Gallbladder (tissue), 1 donor: ENCODE data around the genes NDUFA12, SNRPF and AMDHD1.

GRCh38 chr12:94818015-94818495 lies 167.7 kb upstream of the TMCC3 start:
- PRO-cap: no peak

GRCh38 chr12:95003594-95004162 lies at the start of gene NDUFA12:
NDUFA12 (minus strand) TSS chr12:95003697.
- PRO-cap: bidirectional peak, plus-strand start at chr12:95003796, minus-strand start at chr12:95003710

GRCh38 chr12:95169371-95169798 lies 47.9 kb downstream of the FGD6 start:
- PRO-cap: unidirectional peak, minus-strand start at chr12:95169538

GRCh38 chr12:95230084-95230918 lies 12.7 kb downstream of the VEZT start:
- PRO-cap: no peak

DNA sequence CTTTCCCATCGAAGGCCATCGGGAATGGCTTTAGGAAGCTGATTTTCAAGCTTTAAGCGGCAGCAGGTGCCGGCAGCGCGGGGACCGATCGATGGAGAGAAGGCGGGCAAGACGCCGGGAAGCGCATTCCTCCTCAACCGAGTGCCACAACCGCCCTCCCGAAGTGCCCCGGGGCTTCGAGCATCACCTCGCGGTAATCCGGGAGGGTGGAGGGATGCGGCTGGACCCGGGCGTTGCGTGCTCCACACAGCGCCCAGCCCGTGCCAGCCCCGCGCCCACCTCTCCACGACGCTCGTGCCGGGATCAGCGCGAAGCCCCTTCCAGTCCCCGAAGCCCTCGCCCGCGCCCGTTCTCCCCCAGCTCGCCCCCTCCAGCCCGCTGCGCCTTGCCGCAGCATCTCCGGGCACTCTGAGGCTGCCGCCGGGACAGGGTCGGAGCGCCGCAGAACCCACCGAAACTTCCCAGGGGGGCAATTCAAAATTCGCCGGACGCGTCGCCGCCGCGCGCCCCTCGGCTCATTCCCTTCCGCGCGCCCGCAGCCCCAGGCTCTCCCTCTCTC lies 3.1 kb downstream of the USP44 start:
- PRO-cap: unidirectional peak, plus-strand start at position 83 of the sequence; bidirectional peak, plus-strand start at position 196 of the sequence, minus-strand start at position 165 of the sequence

DNA sequence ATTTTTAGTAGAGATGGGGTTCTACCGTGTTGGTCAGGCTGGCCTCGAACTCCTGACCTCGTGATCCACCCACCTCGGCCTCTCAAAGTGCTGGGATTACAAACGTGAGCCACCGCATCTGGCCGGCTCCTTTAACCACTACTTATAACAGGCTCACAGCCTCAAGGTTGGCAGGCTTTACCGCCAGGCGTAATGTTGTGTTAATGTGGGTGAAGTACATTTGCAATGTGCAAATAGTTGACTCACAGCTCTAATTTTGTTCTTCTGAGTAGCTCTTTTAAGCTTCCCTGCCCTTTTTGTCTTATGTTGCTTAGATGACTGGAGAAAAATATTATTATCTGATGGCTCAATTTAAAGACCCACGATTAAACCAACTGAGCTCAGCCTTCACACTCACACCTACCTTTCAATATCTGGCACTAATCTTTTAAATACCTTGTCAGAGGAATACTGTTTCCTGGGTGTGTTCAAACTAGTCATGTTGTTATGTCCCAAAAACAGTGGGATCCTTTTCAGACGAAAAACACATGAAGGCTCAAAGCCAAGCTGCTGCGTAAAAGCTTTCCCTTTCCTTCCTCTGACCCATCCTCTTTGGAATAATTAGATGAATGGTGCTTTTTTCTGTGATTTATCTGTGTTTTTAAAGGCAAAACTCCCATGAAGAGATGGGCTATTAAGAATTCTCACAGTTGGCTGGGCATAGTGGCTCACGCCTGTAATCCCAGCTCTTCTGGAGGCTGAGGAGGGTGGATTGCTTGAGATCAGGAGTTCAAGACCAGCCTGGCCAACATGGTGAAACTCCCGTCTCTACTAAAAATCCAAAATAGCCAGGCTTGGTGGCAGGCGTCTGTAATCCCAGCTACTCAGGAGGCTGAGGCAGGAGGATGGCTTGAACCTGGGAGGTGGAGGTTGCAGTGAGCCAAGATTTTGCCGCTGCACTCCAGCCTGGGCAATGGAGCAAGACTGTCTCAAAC lies 57.3 kb upstream of the USP44 start:
- PRO-cap: no peak

GRCh38 chr12:95665772-95666197 lies 114.5 kb upstream of the USP44 start:
- PRO-cap: no peak

GRCh38 chr12:95710271-95710707 lies 80.3 kb downstream of the NTN4 start:
- PRO-cap: no peak

DNA sequence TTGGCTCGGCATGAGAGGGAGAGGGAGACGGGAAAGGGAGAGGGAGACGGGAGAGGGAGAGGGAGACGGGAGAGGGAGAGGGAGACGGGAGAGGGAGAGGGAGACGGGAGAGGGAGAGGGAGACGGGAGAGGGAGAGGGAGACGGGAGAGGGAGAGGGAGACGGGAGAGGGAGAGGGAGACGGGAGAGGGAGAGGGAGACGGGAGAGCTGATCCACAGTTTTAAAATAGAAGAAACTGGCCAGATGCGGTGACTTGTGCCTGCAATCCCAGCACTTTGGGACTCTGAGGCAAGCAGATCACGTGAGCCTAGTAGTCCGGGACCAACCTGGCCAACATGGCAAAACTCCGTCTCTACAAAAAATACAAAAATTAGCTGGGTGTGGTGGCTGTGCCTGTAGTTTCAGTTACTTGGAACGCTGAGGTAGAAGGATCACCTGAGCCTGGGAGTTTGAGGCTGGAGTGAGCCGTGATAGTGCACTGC lies 16.4 kb upstream of the SNRPF start:
- PRO-cap: no peak

DNA sequence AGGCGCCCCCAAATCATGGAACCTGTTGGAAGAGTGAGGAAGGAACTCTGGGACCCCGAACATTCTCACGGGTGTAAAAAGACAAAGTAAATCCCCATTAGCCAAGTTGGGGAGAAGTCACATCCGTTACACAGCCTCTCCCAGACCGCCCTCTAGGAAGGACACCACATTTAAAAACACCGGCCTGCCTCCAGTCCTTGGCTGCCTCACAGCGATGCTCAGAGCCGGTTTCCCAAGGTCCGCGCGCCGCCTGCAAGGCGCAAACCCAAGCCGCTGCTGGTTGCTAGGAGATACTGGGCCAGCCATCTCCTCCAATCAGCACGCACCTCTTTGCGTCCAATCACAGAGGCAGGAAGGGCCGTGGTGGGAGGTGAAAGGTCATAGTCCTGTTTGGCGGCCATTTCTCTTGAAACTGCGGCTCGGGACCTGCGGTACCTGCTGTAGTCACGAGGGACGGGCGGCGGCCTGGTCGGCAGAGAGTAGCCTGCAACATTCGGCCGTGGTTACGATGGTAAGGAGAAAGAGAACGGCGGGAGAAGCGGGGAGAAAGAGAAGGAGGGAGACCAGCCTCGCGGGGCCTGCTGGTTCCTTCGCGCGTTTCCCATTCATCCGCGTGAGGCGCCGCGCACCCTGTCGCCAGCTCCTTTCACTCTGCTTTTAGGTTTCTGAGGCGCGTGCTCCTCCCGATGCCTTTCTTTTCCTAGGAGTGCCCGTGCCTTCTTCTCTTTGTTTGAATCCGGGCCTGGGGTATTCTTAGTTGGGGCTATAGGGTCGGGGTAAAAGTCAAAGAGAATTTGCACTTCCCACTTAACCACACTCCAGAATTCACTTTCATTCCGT lies at the start of gene SNRPF:
SNRPF (plus strand) TSS at position 387 of the 840 bp plus-strand sequence.
- PRO-cap: unidirectional peak, plus-strand start at position 401 of the sequence; unidirectional peak, plus-strand start at position 438 of the sequence; unidirectional peak, plus-strand start at position 608 of the sequence

DNA sequence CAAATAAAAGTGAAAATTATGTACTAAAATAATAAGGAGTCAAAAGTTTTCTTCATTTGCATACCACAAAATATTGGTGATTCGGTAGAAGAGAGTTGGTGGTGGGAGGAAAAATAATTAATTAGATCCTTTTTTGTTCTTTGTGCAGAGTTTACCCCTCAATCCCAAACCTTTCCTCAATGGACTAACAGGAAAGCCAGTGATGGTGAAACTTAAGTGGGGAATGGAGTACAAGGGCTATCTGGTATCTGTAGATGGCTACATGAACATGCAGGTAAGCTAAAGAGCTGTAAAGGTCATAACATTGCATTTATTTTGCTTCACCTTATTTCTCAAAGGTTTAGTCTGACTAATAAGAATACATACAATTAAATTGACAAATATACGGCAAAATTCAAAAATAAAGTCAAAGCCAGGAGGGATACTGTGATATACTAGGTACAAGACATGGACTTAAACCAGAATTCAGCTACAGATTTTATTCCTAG lies 2.3 kb downstream of the SNRPF start:
- PRO-cap: no peak

GRCh38 chr12:95942868-95943650 lies at the start of gene AMDHD1:
AMDHD1 (plus strand) TSS chr12:95943331.
- PRO-cap: bidirectional peak, plus-strand start at chr12:95943338, minus-strand start at chr12:95942947

GRCh38 chr12:96034507-96034995 lies 836 bp downstream of the LTA4H start:
- PRO-cap: no peak

DNA sequence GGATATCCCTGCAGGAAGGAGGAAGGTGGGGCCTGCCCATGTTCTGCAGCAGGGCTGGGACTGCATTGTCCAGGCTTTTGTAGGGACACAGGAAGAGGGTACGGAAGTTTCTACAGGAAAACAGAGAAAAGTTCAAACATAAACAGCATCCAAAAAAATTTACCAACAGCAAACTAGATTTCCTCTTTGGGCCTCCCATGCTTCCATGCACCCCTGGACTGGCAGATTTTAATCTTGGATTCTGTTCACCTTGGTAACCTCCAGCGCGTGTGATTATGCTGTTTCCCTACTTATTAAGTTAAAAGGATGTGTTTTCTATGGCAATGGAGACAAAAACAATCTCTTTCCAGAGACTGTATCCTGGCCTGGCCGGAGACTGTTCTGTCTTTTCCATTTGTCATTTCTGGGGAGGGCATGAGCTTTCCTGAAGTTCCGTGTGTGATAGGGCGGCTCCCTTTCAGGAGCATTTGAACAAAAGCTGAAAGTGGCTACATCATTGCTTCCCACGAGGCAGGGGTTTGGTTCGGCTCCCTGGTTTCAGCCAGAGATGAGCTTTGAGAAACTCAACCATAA lies 28.8 kb upstream of the ELK3 start:
- PRO-cap: unidirectional peak, plus-strand start at position 496 of the sequence

DNA sequence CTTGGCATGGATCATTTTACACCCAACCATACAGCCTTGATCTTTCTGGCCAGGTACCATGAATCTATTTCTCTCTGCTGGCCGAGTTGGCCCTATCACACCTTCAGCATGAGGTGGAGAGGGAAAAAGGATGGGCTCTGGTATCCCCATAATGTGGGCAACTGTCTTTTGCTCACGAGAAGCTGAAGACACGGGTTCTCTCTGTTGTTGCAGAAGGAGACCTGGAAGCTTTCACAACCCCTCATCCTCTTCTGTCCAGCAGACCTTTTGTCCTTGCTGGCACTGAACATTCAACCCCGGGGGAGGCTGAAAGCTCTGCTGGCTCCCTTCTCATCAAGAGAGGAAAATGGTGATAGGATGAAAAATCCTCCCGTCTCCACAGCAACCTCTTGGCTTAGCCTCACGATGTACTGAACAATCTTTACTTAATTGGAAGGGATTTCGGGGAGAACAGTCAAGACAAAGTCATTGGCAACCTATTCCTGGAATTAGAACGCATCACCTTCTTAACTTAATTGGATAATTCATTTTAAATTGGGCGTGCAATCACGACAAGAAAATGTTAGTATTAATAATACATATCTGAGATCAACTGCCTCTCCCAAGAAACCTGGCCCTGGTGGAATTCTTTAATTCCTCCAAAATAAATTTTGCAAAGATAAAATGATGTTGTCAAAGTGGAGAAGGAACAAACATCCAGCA lies 39.0 kb downstream of the ELK3 start:
- PRO-cap: no peak

- PRO-cap: no peak
Measured at GRCh38 chr12:96279488-96280286, 85.5 kb downstream of the ELK3 start.

DNA sequence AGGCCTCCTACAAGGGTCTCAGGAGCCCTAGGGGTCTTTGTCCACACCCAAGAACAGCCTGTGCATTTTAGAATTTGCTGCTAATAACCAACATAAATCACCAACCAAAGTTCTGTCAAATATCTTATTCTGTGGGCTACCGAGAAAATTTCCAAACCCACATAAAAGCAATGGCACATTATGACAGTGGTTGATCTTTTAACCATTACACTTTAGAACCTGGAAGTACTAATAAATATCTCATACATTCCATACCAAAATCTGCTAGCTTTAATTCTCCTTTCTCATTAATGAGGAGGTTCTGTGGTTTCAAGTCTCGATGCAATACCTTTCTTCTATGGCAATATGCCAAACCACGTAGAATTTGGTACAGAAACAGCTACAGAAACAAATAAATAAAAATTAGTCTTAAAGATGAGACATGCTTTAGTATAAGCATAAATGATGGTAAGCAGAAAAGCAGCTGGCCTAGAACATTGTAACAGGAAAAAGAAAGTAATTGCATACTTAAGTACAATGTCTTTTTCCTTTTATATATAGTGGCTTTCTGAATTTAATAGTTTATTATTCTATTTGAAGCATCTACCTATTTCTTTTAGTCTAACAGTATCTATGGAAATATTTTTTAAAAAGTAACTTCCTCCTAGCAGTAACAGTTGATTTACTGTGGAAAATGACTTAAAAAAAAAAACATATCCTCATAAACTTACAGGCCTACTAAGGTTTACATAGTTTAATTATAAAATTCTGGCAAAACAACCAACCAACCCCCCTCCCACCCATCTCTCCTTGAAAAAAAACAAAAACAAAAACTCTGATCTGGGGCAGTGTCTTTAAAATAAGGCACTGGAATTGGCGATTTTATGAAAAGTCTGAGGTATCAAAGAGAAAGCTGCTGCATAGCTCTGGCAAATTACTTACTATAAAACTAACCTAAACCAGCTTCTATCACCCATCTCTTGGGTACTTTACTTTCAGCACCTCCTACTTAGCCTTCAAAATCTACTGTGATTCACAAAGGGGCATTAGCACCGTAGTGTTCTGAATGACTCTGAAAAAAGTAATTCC lies 100.9 kb downstream of the ELK3 start:
- PRO-cap: no peak

- PRO-cap: no peak
Measured at GRCh38 chr12:97143037-97143336, 235.9 kb downstream of the NEDD1 start.

DNA sequence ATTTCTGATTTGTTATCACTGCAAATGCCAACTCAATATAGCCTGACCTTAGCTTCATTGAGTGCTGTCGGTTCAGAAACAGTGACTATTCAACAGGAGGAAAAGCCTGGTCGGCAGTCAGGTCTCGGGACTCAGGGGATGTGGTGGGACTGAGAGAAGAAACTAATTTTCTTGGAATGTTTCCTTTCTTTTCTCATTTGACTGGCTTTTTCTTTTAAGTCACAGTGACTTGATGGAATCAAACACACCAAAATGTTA lies 549.7 kb downstream of the NEDD1 start:
- PRO-cap: no peak

- PRO-cap: no peak
Measured at GRCh38 chr12:97556134-97556933, 649.3 kb downstream of the NEDD1 start.